Cardiac muscle cell (in vitro differentiated cells and primary cell): ENCODE measurements around a stretch of chr9.

DNA sequence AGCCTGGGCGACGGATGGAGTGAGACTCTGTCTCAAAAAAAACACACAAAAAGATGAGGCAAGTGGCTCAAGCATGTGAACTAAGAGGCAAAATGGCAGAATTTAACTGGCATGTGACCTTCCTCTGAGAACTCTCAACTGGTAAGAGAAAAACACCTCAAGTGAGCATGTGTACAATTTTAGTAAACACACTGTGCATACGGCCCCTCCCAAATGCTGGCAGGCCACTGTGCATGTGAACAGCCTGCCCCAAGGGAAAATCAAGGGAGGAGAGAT lies 126.5 kb upstream of the SHB start:
- RAMPAGE, long total RNA = no peak
- RRBS = no CpG with 5 or more reads among the region's 3 CpGs

DNA sequence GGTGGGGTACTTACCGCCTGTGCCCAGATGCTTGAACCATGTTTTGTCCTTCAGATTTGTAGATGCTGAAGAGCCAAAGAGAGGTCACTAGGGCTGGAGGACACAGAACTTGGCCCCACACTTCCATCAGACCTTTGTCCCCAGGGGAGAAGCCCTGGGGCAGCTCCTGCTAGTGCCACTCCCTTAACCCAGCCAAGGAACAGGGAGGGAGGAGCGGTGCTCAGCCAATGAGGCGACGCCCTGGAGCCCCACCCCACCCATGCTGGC lies 631.0 kb downstream of the FOXD4L6 start:
- RAMPAGE, long total RNA = no peak
- RRBS = no CpG with 5 or more reads among the region's 4 CpGs

GRCh38 chr9:40601000-40601868 lies 527.2 kb downstream of the FOXD4L6 start:
- RAMPAGE, long total RNA = no peak
- RRBS = no CpG with 5 or more reads among the region's 4 CpGs

DNA sequence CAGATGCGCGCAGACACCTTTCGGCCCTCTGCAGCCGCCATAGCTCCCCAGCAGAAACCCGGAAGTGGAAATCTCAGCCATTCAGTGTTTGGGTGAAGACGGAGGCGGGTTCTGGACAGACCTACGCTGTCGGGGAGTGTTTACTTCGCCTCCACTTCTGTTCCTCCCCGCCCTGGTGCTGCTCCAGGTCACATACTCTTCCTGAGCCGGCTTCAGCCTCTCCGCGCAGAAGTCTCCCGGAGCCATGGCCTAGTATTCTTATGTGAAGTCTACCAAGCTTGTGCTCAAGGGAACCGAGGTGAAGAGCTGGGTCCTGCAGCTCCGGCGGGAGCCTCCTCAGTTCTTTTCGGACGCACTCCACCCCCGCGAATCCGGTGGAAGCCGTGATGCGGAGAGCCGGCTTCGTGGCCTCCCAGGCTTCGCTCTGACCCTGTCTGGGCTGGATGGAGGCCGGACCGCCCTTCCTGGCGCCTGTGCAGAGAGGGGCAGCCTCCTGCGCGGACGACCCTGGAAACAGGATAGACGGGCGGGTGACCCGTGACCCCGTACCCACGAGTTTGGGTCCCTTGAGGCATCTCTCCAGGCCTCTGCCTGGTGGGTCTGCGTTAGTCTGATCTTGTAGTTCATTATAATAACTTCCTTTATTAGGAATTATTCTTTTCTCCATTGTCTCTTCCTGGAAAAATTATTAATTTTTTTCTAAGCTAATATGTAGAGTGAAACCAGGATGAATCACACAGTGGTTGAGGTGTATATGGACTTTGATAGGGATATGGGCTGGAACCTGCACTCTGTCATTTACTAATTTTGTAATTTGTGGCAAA lies 136.1 kb downstream of the FOXD4L6 start:
- RAMPAGE, long total RNA = start-site peak on the plus strand centred at position 149 of the sequence, 156 bp wide, 368 and 642 reads in 2 replicates
- RRBS = no CpG with 5 or more reads among the region's 40 CpGs

- RAMPAGE, long total RNA = no peak
- RRBS = no CpG with 5 or more reads among the region's 6 CpGs
Observed at GRCh38 chr9:40993163-40993613, 135.3 kb downstream of the FOXD4L6 start.

DNA sequence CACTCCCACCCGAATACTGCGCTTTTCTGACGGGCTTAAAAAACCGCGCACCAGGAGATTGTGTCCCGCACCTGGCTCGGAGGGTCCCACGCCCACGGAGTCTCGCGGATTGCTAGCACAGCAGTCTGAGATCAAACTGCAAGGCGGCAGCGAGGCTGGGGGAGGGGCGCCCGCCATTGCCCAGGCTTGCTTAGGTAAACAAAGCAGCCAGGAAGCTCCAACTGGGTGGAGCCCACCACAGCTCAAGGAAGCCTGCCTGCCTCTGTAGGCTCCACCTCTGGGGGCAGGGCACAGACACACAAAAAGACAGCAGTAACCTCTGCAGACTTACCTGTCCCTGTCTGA lies 21.7 kb upstream of the FOXD4L6 start:
- RAMPAGE, long total RNA = no peak
- RRBS = no CpG with 5 or more reads among the region's 15 CpGs

DNA sequence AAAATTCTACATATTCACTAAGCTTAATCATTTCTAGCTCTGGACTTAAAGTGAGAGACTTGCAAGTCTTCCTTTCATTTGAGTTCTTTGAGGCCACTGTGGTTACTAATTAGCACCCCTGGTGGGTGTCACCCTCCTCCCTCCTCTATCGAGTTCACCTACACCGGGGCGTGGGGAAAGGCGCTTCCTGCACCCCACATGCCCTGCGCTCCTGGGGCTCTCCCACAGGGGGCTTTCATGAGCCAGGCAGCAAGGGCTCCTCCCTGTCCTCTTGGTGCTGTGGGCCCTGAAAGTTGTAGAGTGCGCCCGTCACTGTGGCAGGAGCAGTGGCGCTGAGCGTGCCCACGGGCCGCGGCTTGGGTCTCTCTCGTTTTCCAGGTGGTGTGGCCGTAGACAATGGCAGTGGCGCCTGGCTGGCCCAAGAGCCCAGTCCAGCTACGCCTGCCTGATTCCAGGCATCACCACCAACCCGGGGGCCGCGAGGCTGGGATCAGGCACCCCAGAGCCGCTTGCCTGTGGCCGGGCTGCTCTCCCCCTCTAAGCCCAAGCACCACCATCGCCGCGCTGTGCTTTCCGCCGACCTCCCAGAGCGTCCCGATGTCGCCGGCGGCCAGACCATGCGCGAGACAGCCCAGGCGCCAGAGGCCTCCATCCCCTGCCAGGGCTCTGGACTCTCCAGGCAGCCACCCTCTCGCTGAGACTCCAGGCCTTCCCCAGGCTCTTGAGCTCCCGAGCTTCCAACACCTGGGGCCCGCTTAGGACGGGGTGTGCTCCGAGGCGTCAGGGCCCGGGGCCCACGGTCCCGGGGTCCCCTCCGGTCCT lies 45.9 kb upstream of the ZNG1F start:
- RAMPAGE, long total RNA = no peak
- RRBS = no CpG with 5 or more reads among the region's 44 CpGs

GRCh38 chr9:43125856-43126567 lies 942.6 kb downstream of the SPATA31A6 start:
- RAMPAGE, long total RNA = no peak
- RRBS = no CpG with 5 or more reads among the region's 7 CpGs

GRCh38 chr9:61555059-61555345 lies 365.2 kb downstream of the SPATA31A7 start:
- RAMPAGE, long total RNA = no peak
- RRBS = no CpG with 5 or more reads among the region's 9 CpGs

DNA sequence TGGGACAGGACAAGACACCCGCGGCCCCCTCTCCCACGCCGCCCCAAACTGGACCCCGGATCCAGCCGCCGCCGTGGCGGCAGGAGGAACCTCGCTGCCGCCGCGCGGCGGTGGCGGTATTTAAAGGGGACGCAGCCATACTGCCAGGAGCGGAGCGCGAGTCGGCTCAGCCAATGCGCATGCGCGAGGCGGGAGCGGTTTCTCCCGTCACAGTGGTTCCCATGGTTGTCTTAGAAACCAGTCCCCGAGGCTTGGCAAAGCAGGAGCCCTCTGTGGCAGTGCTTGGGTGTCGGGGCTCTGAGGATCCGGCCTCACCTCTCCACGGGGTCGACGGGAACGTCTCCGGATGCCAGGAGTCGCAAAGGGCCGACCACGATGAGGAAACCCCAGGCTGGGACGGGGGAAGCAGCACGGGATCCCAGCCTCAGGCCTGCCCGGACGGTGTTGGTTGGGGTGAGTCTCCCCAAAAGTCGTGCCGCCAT lies 664.1 kb downstream of the SPATA31A7 start:
- RAMPAGE, long total RNA = no peak
- RRBS = no CpG with 5 or more reads among the region's 44 CpGs

DNA sequence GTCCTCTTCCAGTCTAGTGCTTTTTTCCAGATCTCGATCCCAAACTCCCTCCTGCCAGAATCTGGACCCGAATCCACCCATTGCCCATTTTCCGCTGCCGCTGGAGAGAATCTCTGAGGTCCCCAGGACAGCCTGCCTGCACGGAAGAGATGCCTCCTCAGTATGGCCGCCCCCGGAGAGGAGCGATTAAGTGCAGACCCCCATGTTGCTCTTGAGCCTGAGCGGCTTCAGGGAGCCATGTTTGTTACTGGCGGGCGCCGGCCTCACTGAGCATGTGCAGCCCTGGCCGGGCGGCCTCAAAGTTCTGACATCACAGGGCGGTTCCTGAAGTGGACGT lies 1342.9 kb downstream of the SPATA31A7 start:
- RAMPAGE, long total RNA = no peak
- RRBS = no CpG with 5 or more reads among the region's 16 CpGs

GRCh38 chr9:63334095-63334739 lies 1950.8 kb downstream of the FOXD4L5 start:
- RAMPAGE, long total RNA = no peak
- RRBS = no CpG with 5 or more reads among the region's 8 CpGs

- RAMPAGE, long total RNA = no peak
- RRBS = no CpG with 5 or more reads among the region's 19 CpGs
Observed at GRCh38 chr9:63708072-63708442, 1577.0 kb downstream of the FOXD4L5 start.

DNA sequence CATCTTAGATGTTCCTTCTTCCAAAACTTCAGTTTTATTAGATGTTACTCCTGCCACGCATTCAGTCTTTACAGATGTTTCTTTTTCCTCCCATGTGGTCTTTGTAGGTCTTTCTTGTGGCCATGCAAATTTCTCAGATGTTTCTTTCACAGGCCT lies 415.0 kb downstream of the FOXD4L5 start:
- RAMPAGE, long total RNA = no peak
- RRBS = no CpG with 5 or more reads among the region's 1 CpG

DNA sequence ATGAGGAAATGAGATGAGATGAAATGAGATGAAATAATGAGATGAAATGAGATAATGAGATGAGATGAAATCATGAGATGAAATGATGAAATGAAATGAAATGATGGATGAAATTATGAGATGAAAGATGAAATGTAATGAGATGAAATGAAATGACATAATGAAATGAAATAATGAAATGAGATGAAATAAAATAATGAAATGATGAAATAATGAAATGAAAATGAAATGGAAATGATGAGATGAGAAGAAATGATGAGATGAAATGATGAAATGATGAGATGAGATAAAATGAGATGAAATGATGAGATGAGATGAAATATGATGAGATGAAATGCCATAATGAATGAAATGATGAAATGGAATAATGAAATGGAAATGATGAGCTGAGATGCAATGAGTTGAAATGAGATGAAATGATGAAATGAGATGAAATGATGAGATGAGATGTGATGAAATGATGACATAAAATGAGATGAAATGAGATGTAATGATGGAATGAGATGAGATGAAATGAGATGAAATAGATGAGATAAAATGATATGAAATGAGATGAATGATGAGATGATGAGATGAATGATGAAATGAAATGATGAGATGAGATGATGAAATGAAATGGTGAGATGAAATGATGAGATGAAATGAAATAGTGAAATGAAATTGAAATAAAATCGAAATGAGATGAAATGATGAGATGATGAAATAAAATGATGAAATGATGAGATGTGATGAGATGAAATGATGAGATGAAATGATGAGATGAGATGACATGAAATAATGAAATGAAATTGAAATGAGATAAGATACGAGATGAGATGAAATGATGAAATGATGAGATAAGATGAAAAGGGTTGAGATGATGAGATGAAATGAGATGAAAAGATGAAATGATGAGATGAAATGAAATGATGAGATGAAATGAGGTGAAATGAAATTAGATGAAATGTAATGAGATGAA lies 77.7 kb downstream of the FOXD4L5 start:
- RAMPAGE, long total RNA = no peak
- RRBS = no CpG with 5 or more reads among the region's 2 CpGs

DNA sequence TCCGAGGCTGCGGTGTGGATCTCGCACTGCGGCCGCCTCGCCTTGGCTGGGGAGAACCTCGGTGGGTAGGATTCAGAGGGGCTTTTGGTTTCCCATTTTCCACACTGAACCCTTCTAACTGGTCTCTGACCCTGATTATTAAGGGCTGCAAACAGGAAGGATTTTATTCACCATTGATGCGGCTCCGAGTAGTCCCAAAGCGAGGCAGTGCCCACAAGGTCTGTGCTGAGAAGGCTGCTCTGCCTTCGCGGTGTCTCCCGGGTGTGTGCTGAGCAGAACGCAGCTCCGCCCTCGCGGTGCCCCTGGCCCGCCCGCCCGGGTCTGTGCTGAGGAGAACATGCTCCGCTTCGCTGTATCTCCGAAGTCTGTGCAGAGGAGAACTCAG lies 530.7 kb downstream of the FOXD4L4 start:
- RAMPAGE, long total RNA = no peak
- RRBS = no CpG with 5 or more reads among the region's 23 CpGs

- RAMPAGE, long total RNA = start-site peak on the plus strand at chr9:66270004-66270047, 358 and 390 reads in 2 replicates
- RRBS = no CpG with 5 or more reads among the region's 71 CpGs
Observed at GRCh38 chr9:66269355-66270194, 532.6 kb downstream of the FOXD4L4 start.

- RAMPAGE, long total RNA = no peak
- RRBS = no CpG with 5 or more reads among the region's 12 CpGs
Observed at GRCh38 chr9:68418111-68418858, 61.9 kb downstream of the PGM5 start.

DNA sequence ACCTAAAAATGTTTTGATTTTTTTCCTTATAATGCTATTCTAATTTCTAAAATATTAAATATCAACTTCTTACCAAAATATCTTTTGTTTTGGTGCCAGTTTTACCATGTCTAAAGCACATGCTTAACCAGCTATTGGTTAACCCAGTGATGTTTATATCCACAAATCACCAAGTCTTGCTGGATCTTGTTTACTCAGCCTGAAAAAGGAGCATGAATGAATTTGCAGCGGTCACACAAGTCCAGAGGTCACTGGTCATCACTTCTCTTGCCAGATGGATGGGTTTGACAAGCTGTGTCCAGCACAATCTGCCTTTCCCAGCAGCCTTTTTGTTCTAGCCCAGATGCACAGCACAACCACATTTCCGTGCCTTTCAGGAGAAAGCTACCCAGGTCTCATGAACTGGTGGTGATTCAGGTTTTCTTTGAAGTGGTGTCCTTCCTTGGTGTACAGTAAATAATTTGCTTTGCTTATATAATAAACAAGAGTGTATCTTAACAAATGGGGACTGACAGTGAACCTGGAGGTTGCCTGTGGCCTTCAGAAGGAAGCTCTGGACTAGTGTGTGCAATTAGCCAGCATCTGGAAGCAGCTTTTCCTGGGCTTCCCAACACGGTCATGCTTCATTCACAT lies 32.1 kb downstream of the TMEM252 start:
- RAMPAGE, long total RNA = no peak
- RRBS = no CpG with 5 or more reads among the region's 3 CpGs

DNA sequence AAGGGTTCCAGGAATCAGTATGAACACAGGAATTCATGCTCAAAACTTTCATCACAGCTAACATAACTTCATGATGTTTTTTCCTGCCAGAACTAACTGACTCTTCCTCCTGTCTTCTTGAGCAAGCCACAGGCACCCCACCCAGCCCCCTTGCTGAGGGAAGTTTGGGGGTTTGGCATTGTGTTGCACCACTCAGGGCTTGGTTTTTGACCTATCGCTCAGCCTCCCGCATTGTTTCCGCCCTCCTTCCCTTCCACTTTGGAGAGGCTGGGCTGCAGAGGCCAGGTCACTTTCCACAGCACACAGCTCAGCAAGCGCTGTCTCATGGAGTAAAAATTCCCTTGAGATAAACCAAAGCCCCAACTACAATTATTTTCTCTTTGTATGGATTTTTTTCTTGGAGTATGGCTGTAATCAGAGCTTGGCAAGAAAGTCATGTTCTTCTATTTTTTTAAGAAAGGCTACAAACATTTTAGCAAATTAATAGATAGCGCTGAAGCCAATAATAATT lies 19.9 kb upstream of the TMEM252 start:
- RAMPAGE, long total RNA = no peak
- RRBS = no CpG with 5 or more reads among the region's 5 CpGs